Left lung (tissue), 1 donor: ENCODE data around the gene CARNS1.

GRCh38 chr11:67353639-67354203 is 375 bp upstream of the POLD4 start:
- PRO-cap, result bidirectional peak, plus-strand start at chr11:67353725, minus-strand start at chr11:67353534

GRCh38 chr11:67379400-67379958 is 6.1 kb upstream of the CLCF1 start:
- PRO-cap, result no peak

DNA sequence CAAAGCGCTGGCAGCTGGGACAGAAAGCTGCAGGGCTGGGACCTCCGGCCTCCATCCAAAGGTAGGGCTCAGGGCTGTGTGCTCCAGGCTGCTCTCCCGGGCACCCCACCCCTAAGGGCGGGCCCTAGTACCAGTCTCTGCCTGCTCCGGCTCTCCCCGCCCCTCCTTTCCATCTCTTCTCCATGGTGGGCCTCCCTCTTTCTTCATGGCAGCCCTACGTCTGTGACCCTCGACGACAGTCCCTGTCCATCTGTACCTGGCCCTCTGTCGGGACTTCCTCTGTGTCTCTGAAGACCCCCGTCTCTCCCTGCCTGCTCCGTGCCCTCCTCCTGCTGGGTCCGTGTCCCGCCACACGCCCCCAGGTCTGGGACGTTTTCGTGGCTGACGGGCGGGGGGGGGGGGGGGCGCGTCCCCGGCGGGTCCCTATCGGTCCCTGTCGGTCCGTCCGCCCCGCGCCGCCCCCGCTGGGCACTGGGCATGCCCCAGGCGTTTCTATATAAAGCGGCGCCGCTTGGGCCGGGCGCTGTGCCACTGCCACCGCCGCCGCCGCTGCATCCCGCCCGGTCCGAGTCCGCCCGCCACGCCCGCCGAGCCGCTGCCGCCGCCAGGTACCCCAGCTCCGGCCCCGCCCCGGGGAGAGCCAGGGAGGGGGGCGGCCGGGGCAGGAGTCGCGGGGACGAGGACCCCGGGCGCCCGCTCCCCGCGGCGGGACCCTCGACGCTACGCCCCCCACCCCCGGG is at the start of gene CARNS1:
CARNS1 (plus strand) TSS at position 523 of the 740 bp plus-strand sequence.
- PRO-cap, result no peak

- PRO-cap, result no peak
Observed at GRCh38 chr11:67415913-67416309, 433 bp downstream of the CARNS1 start.

DNA sequence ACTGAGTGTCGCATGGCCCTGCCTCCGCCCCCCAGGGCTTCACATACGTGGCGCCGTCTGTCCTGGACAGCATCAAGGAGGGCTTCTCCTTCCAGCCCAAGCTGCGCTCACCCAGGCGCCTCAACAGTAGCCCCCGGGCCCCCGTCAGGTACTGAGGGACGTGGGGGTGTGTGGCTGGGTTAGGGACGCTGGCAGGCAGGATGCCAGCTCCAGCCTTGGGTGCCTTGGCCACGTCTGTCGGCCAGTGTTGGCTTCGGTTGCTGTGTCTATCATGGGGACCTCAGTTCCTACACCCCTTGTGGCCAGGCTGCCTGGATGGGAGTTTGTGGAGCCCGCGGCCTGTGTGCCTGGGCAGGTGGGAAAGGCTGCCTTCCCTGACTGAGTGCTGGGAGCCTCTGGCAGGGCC is 2.9 kb downstream of the PTPRCAP start:
- PRO-cap, result bidirectional peak, plus-strand start at position 154 of the sequence, minus-strand start at position 125 of the sequence; bidirectional peak, plus-strand start outside the sequence, minus-strand start at position 243 of the sequence

- PRO-cap, result no peak
Observed at GRCh38 chr11:67439137-67440023, 1.9 kb upstream of the PTPRCAP start.

GRCh38 chr11:67442737-67443128 is 543 bp downstream of the CORO1B start:
- PRO-cap, result no peak

DNA sequence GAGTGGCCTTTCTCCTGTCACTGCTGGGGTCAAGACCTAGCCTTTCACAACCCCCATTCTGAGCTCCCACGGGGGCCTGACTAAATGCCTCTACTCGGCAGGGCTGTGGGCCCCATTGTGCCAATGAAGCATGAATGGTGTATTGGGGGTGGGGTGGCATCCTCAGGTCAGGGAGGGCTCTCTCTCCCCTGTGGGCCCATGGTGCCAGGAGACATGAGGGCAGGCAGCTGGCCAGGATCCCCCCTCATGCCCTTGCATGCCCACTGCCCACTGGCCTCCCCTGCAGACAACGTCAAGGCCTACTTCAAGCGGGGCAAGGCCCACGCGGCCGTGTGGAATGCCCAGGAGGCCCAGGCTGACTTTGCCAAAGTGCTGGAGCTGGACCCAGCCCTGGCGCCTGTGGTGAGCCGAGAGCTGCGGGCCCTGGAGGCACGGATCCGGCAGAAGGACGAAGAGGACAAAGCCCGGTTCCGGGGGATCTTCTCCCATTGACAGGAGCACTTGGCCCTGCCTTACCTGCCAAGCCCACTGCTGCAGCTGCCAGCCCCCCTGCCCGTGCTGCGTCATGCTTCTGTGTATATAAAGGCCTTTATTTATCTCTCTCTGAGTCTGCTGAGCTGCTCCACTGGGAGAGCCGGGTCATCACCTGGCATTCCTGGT is 7.8 kb downstream of the AIP start:
- PRO-cap, result no peak

DNA sequence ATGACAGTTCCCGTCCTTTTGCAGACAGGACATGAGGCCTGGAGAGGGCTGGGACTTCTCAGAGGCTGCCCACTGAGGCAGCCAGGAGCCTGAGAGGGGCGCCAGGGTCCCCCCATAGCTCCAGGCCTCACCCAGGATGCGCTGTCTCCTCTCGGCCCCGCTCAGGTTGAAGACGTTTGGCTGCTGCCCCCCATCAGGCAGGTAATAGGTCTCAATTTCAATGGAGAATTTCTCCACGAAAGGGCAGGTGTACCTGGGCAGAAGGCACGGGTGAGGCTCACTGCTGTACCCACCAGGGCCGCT is 3.1 kb downstream of the PITPNM1 start:
- PRO-cap, result no peak

DNA sequence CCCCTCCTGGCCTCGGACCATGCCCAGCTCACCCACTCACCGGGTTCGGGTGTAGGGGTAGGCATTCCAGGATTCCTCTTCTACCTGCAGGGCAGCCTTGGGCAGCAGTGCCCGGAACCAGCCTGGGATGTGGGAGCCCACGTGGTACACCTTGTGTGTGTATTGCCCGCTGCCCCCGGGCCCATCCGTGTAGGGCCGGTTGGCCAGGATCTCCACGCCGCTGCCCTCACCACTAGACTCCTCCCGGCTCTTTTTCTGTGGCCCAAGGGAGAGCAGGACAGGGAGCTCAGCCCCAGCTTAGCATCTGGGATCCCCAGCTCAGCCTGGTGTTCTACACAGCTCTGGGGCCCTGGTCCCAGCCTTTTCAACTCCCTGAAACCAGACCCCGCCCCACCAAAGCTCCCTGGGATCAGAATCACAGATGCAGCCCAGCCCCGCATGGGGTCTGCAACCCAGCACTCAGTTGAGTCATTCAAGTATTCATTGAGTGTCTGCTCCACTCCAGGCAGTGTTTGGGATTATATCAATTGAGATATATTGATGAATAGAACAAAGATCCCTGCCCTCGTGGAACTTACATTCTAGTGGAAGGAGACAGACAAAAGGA is 2.6 kb downstream of the PITPNM1 start:
- PRO-cap, result no peak

GRCh38 chr11:67504325-67504593 is 904 bp downstream of the PITPNM1 start:
- PRO-cap, result no peak

DNA sequence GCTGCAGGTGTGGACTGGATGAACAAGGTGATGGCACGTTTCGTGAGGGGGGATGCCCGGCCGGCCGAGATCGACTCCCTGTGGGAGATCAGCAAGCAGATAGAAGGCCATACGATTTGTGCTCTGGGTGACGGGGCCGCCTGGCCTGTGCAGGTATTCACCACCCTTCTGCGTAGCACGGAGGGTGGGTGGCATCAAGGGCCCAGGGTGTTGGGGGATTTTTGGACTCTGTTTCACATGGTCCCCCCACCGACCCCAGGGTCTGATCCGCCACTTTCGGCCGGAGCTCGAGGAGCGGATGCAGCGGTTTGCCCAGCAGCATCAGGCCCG is 5.3 kb downstream of the NDUFV1 start:
- PRO-cap, result no peak

DNA sequence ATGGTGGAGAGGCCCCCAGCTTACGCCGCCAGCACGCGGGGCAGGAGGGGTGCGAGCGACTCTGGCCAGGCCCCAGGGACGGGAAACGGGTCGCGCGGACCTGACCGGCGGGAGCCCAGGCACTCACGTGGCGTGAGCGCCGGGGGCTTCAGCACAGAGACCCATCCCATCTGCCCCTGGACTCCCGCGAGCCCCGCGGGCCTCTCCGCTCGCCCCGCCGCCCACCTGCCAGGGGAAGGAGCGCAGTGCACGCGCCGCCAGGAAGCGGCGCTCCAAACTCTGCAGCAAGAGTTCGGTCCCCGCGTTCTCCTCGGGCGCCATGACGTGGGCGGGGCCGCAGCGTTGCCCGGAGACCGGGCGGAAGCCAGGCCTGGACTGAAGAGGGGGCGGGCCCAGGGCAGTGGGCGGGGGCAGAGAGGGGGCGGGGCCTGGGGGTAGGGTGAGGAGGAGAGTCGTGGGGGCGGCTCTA is 130.6 kb upstream of the ALDH3B2 start:
- PRO-cap, result bidirectional peak, plus-strand start outside the sequence, minus-strand start at position 285 of the sequence

DNA sequence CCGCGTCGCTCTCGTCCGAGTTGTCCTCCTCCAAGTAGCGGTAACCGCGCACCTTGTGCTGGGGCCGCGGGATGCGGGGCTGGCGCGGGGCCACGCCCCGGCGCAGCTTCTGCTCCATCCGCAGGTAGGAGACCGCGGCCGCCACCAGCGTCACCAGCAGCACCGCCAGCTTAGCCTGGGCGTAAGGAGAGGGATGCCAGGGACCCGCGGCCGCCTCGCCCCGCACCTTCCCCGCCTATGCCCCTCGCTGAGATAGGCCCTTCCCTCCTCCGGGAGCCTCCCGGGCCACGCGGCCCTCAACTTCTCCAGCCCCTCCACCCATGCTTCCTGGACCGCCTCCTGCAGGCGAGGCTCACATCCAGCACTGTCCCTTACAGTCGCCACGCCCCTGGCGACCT is 12.2 kb downstream of the UNC93B1 start:
- PRO-cap, result no peak

DNA sequence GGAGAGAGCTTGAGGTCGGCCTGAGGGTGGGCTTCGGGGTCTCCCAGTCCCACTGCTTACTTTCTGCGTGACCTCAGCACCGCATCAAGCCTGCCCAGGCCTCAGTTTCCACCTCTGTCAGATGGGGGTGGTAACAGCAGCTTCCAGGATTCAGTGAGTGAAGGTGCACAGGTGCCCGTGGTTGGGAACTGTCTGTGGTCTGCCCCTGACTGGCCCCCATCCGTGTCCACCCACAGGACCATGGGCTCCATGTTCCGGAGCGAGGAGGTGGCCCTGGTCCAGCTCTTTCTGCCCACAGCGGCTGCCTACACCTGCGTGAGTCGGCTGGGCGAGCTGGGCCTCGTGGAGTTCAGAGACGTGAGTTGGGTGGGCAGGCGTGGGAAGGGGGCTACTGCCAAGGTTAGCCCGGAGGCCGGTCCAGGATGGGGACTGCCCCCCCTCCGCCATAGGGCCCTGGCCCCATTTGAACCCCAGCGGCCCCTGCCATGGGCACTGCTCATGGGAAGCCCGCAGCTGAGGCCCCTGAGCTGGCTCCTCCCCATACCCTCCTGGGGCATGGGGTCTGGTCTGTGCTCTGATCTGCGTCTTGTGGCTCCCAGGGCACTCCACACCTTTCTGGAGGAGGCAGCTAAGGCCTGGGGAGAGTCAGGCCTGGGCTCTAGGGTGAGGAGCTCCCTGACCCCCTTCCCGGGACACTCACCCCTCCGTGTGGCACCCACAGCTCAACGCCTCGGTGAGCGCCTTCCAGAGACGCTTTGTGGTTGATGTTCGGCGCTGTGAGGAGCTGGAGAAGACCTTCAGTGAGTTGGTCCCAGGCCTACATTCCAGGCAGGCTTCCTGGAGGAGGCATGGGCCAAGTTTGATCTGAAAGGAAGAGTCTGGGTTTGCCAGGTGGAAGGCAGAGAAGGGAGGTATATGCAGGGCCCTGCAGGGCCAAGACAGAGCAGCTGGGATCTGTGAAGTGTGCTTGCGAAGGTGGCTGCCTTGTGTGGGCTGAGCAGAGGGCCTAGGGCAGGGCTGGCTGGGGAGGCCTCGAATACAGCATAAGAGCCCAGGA is 2.5 kb downstream of the TCIRG1 start:
- PRO-cap, result no peak

- PRO-cap, result no peak
Observed at GRCh38 chr11:68047331-68048215, 8.7 kb downstream of the TCIRG1 start.

- PRO-cap, result no peak
Observed at GRCh38 chr11:68052915-68053680, 14.3 kb downstream of the TCIRG1 start.

DNA sequence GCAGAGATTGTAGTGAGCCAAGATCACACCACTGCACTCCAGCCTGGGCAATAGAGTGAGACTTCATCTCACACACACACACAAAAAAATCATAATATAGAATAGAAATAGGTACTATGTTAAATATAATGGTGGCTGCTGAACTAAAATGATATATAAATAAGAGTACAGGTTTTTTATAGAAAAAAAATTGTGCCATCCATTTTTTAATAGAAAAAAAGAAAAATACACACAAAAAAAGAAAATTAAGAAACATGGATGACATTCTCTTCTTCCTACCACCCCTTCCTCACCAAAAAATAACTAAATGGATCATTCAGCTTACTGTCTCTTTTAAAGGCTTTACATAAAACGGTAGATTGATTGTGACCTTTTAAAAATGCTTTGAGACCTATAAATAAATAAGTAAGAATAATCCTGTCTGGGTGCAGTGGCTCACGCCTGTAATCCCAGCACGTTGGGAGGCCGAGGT is 33.7 kb downstream of the CHKA start:
- PRO-cap, result no peak

DNA sequence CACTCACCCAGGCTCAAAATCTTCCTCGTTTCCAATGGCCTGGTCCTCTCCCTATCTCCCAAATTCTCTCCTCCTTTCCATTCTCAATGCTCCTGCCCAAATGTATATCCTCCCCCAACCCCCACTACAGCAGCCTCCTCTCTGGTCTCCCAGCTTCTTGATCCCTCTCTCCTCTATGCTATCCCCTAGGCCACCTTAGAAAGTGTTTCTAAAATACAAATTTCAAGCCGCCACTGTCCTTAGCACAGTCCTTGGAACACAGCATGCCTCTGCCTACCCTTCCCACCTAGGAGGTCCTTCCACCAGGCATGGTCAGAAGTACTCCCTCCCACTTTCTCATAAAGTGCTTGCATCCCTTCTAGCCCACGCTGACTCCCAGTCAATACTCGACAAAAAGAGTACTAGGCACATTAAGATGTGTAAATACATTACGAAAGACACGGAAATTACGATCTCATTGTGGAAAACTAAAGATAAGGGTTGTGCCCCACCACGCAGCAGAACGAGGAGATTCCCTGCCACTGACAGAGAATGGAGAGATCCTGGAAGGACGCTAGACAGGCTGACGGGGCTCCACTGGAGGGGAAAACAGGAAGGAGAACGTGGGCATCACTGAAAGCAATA is 13.6 kb downstream of the CHKA start:
- PRO-cap, result no peak

- PRO-cap, result bidirectional peak, plus-strand start at chr11:68212526, minus-strand start at chr11:68212421; bidirectional peak, plus-strand start at chr11:68212884, minus-strand start at chr11:68212886
Observed at GRCh38 chr11:68212354-68212990, 624 bp downstream of the KMT5B start.